HTR-8/SVneo (cell line): ENCODE measurements around a stretch of chr16.

DNA sequence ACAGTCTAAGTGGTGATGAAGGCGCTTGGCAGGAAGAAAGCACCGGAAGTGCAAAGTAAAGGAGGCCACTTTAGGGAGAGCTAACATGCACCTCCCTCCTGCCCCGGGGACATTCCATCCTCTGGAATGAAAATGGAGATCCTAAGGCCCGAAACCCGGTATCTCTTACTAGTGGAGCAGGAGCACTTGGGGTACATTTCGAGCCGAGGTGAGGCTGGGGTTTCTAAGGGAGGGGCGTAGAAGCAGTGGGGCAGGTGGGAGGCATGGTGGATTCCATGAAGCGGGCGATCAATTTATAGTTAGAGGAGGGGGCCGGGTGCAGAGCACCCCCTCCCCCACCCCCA, 4.8 kb downstream of the MT1F start:
- RRBS = 72% methylated on average over 2 of the region's 11 CpGs

DNA sequence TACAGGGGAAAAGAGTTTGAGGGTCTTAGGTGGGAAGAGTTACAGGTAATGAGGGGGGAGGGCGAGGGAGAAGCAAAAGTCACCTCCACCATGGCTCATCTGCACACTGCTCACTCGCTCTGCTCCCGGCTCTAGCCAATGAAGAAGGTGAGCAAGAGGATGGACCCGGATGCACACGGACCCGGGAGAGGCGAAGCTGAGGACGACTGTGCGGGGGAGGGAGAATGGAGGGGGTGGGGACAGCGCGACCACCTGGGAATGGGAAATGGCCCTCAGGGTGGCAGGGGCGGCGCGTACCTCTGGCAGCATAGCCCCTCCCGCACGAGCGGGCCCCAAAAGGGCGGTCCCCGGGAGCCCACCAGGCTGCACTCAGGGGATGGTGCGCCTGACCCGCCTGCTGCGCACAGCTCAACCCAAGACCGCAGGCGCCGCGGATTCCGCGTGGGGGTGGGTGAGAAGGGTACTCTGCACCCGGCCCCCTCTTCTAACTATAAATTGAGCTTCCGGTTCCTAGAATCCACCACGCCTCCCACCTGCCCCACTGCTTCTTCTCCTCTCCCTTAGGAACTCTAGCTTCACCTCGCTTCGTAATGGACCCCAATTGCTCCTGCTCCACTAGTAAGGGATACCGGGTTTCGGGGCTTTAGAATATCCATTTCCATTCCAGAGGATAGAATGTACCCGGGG, 6.1 kb downstream of the MT1H start:
- RRBS = 81% methylated on average over 7 of the region's 36 CpGs

- RRBS = no CpG with 5 or more reads among the region's 7 CpGs
Measured at GRCh38 chr16:56833300-56833808, 31.7 kb upstream of the SLC12A3 start.

DNA sequence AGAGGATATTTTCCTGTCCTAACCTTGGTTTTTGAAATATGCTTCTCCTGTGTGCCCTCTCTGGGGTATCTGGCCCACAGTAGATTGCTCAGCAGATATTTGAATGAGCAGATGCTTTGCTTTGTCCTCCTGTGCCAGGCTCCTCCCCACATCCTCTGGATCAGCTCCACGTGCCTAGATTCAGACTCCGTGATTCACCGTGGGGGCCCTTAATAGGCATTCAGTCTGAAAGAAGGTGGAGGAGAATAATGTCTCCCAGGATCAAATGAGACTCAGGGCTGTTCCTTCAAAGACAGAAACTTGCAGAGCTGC, 16.1 kb upstream of the SLC12A3 start:
- RRBS = no CpG with 5 or more reads among the region's 3 CpGs

GRCh38 chr16:56849669-56850327, 15.2 kb upstream of the SLC12A3 start:
- RRBS = no CpG with 5 or more reads among the region's 8 CpGs

GRCh38 chr16:56930703-56930928, 1.3 kb upstream of the HERPUD1 start:
- RRBS = no CpG with 5 or more reads among the region's 6 CpGs

DNA sequence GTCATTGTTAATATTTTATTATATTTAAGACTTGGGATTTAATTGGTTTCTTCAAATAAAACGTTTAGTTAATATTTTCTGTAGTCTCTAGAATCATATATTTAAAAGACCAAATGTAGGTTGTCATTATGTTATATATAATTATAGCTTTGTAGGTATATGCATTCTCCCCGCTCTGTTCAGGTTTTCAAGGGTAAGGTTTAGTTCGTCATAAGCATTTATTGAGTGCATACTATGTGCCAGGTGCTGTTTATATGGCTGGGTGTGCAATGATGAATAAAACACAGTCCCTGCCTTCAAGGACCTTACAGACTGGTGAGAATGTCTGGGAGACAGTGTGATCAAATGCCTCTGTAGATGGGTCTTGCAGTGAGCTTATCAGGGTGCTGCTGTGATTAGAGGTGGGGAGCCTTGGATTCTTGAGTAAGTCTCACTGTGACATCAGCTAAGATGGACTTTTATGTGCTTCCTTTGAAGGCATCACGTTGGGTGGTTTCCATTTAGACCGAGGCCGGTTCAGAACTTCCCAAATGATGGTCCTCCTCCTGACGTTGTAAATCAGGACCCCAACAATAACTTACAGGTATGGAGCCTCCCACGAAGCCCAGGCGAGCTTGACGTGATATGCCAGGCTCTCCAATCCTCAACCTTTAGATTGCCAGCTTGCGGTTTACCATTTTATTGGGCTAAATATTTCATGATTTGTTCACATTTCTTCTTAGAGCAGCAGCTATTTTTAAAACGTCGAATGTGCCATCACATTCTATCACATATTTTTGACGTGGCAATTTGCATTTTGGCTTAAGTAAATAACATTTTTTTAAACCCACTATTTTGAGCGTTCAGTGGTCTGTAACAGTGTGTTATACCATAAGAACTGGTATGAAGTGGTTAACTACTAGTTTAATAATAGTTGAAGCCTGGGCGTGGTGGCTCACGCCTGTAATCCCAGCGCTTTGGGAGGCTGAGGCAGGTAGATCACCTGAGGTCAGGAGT, 10.0 kb downstream of the HERPUD1 start:
- RRBS = no CpG with 5 or more reads among the region's 18 CpGs

DNA sequence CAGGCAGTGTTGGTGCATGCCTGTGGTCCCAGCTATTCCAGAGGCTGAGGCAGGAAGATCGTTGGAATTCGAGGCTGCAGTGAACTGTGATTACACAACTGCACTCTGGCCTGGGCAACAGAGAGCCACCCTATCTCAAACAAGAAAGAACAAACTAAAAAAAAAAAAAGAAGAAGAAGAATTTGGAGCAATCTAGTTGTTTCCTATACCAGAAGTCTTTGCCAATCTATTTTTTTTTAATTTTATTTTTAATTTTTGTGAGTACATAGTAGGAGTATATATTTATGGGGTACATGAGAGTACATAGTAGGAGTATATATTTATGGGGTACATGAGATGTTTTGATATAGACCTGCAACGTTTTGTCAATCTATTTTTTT, 6.1 kb downstream of the CETP start:
- RRBS = no CpG with 5 or more reads among the region's 3 CpGs

DNA sequence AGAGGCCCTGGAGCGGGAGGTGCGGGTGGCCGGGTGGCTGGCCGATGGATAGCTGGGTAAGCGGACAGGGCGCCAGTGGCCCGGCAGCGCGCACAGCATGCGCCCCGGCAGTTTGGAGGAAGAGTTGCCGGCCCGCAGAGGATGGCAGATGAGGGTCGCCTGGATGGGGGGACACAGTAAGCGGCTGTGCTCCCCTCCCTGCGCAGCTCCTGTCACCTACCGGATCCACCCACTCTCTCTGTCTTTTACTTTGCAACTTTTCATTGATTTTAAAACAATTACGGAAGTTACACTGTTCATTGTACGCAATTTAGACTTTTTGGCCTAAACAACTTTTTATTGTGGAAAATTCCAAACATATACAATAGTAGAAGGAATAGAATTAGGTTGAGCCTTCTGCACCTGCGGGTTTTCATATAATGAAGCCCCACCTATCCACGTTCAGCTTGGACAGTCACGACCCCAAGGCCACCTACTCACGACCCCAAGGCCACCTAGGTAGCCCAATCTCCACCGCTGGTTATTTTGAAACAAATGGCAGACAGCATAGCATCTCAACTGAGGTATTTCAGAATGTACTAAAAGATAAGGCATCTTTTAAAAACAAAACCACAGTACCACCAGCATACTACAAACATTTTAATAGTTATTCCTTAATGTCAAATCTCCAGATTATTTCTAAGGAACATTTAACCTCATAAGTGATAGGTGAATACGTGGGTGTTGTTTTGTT, 531 bp downstream of the NLRC5 start:
- RRBS = 2% methylated on average over 12 of the region's 25 CpGs

DNA sequence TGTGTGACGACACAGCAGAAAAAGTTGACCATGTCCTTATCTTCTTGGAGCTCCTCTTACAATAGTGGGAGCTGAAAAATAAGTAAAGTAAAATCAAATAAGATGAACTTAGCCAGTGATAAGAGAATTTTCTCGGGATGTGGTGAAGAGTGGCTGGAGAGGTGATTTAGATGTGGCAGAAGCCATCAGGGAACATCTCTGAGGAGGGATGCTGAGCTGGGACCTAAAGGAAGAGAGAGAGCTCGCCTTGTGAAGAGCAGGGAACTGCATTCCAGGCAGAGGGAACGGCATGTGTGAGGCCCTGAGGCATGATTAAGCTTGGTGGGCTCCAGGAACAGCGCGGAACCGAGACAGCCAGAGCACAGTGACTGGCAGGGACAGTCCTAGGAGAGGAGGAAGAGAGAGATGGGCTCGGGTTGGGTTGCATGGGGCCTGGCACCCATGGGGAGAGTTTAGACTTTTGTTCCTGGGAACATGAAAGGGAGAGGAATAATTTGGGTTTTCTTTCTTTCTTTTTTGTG, 39.3 kb upstream of the CPNE2 start:
- RRBS = no CpG with 5 or more reads among the region's 8 CpGs

- RRBS = no CpG with 5 or more reads among the region's 12 CpGs
Measured at GRCh38 chr16:57062161-57062810, 30.1 kb upstream of the CPNE2 start.

GRCh38 chr16:57115236-57116447, 23.3 kb downstream of the CPNE2 start:
- RRBS = 95% methylated on average over 2 of the region's 37 CpGs

DNA sequence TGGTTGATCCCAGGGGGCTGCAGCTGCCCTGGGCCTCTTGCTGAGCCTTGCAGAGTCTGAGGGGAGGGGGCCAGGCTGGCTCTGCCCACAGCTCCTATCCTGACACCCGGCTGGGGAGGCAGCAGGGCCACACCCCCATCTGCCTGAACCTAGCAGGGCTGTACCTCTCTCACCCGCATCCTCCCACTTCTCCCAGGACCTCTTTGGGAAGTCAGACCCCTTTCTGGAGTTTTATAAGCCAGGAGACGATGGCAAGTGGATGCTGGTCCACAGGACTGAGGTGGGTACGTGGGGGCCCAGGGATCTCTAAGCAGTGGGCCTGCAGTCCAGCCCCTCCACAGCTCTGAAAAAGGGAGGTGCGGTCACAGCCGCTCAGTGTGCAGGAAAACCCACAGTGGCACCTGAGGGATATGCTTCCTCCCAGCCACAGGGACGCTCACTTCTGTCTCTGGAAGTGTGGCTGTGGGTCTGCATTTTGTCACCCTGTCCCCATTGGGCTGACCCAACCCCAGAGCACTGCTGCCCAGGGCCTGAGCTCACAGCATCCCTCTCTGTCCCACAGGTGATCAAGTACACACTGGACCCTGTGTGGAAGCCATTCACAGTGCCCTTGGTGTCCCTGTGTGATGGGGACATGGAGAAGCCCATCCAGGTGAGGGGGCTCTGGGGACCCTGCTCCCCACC, 26.8 kb downstream of the CPNE2 start:
- RRBS = no CpG with 5 or more reads among the region's 7 CpGs

- RRBS = no CpG with 5 or more reads among the region's 9 CpGs
Measured at GRCh38 chr16:57125457-57126074, 33.2 kb downstream of the CPNE2 start.

- RRBS = no CpG with 5 or more reads among the region's 15 CpGs
Measured at GRCh38 chr16:57147333-57148254, 38.2 kb downstream of the PSME3IP1 start.

GRCh38 chr16:57150292-57151209, 35.3 kb downstream of the PSME3IP1 start:
- RRBS = no CpG with 5 or more reads among the region's 11 CpGs

DNA sequence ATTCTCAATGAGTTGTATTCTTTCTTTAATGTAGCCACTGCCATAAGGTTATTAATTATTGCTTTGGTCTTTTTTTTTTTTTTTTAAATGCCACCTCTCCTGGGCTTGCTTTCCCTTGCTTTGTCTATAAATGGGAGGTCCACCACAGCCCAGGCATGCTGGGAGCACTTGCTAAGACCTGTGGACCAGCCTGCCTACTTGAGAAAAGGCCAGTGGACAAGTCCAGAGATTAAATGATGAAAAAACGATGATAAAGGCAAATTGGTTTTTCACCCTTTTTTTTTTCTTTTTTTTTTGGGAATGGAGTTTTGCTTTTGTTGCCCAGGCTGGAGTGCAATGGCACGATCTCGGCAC, 8.5 kb downstream of the ARL2BP start:
- RRBS = no CpG with 5 or more reads among the region's 3 CpGs

DNA sequence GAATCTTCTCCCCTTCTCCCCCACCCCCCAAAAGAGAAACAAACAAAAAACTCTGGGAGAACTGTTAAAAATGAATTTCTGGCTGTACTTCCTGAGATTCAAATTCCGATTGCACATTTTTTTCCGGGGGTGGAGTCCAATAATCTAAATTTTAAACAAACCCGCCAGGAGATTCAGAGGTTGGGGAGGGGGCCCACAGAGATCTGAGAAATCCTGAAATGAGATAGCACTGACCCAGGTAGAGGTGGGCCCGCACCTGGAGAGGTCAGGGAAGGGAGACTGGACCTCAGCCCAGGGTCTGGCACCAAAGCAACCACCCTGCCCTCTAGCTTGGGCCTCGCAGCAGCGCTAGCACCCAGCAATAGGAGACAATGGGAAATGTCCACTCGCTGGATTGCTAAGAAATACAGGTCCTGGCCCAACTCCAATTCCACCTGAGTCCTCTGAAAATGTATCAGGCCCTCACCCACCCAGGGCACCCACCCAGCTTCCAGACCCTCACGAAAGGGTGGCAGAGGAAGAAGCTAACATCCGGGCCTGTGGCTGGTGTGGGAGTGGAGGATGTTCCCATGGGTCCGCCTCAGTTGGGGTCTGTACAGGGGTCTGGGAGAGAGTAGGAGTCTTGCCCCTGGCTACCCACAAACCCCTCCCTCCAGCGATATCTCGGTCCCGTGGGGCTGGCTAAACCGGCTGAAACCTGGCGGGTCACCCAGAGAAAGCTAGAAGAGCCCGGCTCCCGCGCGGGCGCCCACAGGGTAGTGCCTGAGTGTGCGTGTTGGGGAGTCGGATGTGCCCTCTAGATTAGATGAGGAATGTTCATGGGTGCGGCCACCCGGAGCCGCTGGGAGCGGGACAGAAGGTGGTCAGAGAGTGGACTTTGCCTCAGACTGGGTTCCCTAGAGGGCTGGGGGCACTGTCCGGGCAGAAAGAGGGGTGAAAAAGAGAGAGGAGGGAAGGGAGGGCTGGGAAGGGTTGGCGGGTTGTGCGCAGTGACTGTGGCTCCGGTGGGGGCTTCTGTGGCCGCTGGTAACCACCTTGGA, 1.1 kb downstream of the PLLP start:
- RRBS = 96% methylated on average over 14 of the region's 31 CpGs

- RRBS = no CpG with 5 or more reads among the region's 5 CpGs
Measured at GRCh38 chr16:57304011-57304656, 19.7 kb upstream of the PLLP start.

DNA sequence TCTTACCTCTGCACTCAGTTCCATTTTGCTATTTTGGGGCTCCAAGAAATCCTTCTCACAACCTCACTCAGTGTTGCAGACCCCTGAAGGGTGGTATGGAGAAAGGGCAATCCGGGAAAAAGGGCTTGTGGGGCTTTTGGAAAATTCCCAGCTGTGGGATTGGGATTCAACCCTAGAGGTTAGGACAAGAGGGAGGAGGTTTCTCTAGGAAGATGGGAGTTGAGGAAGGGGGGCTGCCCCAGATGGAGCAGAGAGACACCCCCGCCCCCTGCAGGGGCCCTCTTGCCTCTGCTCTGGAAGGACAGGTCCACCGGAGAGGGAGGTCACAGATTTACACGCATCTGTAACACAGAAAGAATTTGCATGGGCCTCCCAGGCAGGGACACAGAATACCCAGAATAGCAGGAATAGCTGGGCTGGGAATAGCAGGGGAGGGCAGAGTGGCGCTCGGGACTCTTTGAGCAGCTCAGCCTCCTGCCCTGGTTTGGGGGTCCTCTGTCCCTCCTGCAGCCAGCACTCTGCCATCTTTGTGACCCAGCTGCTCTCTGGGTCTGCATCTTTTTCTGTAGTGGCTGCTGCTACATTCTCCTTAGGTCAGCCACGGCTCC, 33.7 kb upstream of the PLLP start:
- RRBS = no CpG with 5 or more reads among the region's 7 CpGs